Measurements from ENCODE around the genes TCEANC and GPM6B.

DNA sequence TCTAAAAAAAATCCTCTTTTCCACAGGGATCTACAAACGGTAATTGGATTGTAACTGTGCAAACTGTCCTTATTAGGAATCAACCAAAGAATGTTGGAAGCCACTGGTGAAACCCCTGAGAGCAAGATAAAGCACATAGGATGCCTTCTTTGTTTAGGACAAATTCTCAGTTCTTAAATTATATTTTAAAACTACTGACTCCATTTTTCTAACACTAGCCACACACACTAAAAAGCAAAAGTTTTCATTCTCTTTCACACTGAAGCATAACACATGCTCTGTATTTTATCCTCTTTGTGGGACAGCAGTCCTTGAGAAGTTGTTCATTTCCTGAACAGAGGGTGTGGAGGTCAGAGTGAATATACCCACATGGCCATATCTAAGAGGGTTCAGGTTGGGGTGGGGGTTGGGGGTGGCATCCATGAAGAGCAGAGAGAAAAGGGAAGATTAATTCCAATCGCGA, 27.0 kb upstream of the AMELX start:
- PRO-cap = no peak

- PRO-cap = no peak
These were observed 88.4 kb downstream of the AMELX start for GRCh38 chrX:11381439-11382115.

DNA sequence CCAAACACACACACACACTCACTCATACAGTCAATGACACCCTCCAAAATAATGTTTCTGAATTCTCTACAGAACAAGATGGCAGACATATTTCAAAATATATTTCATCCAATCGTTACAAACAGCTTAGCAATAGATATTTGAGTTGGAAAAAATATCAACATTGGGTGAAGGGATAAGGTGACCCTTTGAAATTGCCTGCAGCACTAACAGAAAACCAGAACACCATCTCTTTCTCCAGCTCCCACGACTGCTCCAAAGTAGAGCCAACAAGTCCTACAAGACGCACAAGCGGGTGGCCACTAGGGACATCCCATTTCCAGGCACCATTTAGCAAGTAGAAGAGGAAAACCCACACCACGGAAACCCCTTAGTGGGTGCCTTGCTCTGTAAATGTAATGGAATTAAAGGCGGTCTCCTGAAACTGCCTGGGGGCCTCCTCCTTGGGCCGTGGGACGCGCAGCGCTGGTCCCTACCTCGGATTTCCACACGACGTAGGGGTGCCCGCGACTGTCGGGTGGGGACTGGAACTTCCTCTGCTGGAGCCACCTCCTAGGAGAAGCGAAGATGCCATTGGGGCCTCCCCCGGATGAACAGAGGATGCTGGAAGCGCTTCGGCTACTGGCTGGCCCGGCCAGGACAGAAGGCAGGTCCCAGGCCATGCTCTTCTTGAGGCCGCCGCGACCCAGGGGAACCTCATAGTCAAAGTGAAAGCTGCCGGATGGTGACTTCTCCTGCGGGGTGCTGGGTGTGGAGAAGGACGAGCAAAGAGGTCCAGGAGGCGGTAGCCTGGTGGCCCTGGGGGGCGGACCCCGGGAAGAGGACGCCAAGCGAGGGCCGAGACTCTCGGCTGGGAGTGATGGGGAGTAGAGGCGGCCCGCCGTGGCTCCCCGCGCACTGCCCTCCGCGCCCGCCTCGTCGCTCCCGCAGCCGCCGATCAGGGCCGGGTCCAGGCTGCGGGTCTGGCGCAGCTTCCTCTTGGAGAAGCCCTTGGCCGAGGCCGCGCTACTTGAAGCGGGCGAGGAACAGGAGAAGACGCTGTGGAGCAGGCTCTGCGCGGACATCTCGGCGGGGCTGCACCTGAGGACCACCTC, 1.6 kb downstream of the ARHGAP6 start:
- PRO-cap = bidirectional peak, plus-strand start at position 330 of the sequence, minus-strand start at position 252 of the sequence; bidirectional peak, plus-strand start at position 591 of the sequence, minus-strand start at position 512 of the sequence

DNA sequence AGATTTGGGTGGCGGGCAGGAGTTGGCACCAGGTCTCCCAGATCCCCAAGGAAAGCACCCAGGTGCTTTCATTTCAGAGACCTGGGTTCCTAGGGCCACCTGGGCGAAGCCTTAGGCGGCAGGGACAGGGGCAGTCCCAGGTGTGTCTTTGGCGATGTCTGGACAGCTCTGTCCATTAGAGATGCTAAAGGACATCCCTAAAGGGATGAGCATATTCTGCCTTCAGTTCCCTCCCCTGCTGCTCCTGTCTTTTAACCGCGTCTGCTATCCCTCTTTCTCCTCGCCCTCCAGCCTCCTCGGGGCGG, 960 bp downstream of the MSL3 start:
- PRO-cap = no peak

- PRO-cap = no peak
These were observed 20.0 kb upstream of the TMSB4X start for GRCh38 chrX:12954852-12955390.

GRCh38 chrX:12975886-12976851, 1.3 kb downstream of the TMSB4X start:
- PRO-cap = bidirectional peak, plus-strand start at chrX:12976150, minus-strand start at chrX:12975835; bidirectional peak, plus-strand start at chrX:12976358, minus-strand start at chrX:12976387

DNA sequence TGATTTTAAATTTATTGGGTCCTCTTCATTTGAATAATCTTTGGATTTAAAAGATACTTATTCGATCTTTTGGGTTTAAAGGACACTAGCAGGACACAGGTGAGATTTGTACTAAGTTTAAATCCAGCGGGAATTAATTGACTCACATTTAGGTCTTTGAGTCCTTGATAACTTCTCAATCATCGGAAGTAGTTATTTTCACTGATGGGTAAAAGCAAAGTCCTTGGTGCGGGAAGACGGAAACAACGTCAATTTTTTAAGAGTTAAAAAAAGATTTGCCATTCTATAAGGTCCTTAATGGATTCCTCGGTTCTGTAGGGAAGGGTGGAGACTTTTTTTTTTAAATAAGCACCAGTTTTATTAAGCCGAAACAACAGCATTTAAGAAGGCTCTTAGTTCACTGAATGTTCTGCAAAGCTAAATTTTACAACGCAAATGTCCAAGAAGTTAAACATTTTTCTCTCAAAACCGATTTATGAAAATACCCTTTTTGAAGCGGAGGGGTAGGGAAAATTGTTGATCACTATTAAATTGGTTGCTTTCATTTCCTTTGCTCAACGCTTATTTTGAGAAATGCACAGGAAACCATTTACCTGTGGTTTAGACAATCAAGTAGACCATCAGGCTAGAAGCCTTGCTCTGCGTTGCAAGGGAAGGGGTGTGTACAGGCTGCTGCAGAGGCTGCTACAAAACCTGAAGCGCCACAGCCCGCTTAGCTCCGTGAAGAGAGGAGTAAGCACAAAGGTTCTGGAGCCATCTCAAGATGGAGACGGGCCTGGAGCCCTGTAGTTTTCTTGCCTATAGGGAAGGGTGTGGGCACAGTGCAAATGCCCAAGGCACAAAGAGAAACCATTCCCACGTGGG, 3.1 kb downstream of the TMSB4X start:
- PRO-cap = no peak

DNA sequence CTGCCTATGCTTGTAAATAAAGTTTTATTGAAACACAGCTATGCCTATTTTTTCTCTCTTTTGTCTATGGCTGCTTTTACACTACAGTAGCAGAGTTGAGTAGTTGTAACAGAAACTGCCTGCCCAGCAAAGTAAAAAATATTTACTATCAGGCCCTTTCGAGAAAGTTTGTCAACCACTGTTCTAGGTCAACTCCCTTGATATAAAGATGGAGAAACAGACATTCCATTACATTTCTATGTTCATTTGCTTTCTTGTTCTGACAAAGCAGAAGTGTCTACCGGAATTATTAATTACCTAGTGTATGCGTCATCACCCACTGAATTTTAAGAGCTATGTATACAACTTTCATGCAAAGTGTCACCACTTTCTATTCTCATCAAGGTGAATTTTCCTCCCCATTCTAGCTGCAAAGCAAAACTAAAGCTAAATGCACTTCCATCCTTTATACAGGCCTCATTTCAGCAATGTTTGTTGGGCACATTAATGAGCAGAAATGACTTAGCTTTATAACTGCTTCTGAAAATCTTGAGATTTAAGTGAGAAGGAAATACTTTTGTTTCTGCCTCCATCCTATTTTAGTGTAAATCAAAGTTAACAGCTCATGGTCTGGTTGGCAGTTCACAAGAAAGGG, 7.0 kb upstream of the FAM9C start:
- PRO-cap = no peak

- PRO-cap = no peak
These were observed 120.3 kb upstream of the FAM9C start for GRCh38 chrX:13164570-13165188.

- PRO-cap = bidirectional peak, plus-strand start at chrX:13653191, minus-strand start at chrX:13652974; bidirectional peak, plus-strand start at chrX:13653471, minus-strand start at chrX:13653394
These were observed at the start of gene TCEANC for GRCh38 chrX:13652712-13653960. Gene TCEANC, plus strand, starts transcription at chrX:13653141.

GRCh38 chrX:13693113-13693693, 4.3 kb downstream of the RAB9A start:
- PRO-cap = no peak

DNA sequence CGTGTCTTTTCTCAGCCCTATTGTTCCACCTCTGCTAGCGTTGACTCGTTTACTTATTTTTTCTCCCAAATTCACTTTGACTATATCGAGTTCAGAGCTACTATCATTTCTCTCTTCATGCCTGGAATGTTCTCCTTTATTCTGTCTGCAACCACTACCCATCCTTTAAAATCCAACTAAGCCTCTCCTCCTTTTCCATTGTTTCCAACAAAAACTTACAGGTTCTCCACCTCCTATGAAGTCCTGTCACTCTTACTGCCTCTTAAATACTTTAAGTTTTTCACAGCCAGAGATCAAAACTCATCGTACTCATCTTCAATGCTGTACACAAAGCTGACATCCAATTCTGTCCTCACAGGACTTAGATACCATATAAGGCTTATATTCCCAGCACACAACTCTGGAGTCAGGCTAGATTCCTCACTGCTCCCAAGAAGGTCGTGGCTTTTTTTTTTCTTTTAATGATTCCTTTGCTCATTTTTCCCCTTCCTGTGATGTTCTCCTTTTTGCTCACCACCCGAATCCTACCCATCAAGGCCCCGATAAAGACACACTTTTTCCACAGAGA, 1.0 kb downstream of the TRAPPC2 start:
- PRO-cap = bidirectional peak, plus-strand start at position 393 of the sequence, minus-strand start at position 343 of the sequence

- PRO-cap = no peak
These were observed 27.5 kb downstream of the OFD1 start for GRCh38 chrX:13762041-13762541.

- PRO-cap = no peak
These were observed at the start of gene GPM6B for GRCh38 chrX:13816867-13817453. Gene GPM6B, minus strand, starts transcription at chrX:13817093.

DNA sequence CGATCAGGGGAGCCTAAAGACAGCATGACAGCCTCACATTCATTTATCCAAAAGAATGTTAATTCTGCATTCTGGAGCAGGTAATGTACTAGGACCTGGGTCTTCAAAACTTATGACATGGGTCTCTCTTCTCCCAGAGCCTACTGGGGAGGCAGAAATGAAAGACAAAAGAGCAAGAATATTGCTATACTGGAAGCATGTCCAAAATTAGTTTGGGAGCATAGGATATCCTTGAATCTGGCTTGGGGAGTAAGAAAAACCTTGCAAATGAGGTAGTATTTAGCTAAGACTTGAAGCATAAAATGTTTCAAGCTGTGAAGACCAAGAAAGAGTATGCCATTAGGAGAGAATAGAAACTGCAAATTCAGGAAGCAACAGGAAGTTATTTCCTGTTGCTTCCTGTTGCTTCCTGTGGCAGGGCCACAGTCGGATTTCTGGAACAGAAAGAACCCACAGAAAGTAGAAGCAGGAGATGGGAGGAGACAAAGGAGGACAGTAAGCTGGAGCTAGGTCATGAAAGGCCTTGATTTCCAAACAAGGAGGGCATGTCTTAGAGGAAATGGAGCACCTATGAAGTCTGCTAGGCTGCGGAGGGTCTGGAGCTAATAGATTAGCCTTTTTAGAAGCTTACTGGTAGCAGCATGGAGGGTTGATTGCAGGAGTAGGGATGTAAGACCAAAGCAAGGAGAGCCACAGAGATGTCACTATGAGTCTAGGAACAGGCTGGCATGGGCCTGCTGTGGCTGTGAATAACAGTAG, 17.3 kb downstream of the ASB11 start:
- PRO-cap = no peak

GRCh38 chrX:15853478-15854080, 1.0 kb downstream of the AP1S2 start:
- PRO-cap = no peak

- PRO-cap = bidirectional peak, plus-strand start at chrX:16882854, minus-strand start at chrX:16882790
These were observed 12.6 kb upstream of the RBBP7 start for GRCh38 chrX:16882616-16883306.

- PRO-cap = no peak
These were observed 168.9 kb downstream of the REPS2 start for GRCh38 chrX:17115372-17115752.

DNA sequence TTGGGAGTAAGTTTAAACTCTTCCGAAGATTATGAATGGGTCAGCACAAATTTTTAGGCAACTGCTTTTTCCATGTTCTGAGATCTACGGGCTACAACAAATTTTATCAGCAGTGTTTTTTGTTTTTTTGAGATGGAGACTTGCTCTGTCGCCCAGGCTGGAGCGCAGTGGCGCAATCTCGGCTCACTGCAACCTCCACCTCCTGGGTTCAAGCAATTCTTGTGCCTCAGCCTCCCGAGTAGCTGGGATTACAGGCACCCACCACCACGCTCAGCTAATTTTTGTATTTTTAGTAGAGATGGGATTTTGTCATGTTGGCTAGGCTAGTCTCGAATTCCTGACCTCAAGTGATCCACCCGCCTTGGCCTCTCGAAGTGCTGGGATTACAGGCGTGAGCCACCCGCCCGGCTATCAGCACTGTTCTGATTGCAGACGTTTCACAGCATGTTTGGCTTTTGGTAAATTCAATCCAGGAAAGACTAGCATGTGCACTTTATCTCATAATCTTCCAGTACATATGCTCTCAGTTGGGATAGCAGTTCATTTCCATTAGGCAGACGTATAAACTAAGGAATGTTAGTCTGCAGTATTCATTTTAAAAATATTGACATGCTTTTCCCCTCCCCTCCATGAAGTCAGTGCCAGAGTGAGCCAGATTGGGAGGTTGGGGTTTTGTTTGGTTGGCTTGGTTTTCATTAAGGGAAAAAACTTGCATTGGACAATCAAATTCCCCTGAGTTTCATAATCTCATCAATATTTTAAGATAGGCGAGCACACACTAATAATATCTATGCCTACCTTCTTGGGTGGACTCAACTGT, 202.9 kb downstream of the REPS2 start:
- PRO-cap = no peak

GRCh38 chrX:17376081-17376673, 1.2 kb downstream of the NHS start:
- PRO-cap = no peak

Measured in fallopian tube (tissue), 1 donor.